Left ventricle myocardium (tissue), 1 donor: Measurements from ENCODE around the genes SYTL4, BTK, TCEAL9, BEX3 and TCEAL4.

DNA sequence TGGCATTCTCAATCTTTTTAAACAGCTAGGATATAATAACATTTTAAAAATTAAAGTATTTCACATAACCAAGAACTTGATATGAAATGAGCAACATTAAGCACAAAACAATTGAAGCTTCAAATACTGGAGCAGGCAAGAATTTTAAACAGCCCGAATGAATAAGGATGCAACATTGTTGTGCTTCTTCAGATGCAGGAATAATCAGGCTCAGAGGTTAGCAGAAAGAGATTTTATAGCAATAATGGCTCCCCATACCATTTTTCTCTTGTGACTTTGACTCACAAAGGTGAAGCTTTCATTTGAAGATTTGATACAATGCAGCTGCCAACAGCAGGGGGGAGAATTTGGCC, 598.5 kb downstream of the RPA4 start:
- PRO-cap = no peak

GRCh38 chrX:97617018-97617488, 733.3 kb downstream of the RPA4 start:
- PRO-cap = no peak

DNA sequence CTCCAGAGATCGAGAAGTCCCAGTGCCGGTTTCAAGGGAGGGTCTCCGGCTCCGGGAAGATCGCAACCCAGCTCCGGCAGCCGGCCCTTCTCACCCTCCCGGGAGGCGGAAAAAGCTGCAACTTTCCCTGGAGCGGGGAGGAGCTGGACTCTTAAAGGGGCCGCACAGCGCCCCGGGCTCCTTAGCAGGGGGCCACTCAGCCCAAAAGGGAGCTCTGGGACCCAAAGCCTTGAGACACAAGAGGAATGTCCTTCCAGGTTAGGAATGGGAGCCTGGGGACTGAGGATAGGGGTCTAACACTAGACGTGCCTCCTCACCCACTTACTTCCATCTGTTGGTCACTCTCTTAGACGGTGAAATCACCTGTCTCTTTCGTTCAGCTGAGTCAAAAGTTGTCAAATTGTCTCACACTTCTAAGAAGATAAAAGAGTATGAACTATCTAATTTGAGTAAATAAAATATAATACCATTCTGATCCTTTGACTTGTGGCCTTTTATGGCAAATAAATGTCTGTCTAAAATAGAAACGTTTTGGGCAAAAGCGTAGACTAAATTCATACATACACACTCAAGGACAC, at the start of gene SYTL4:
SYTL4 (minus strand) TSS at position 98 of the 578 bp plus-strand sequence.
- PRO-cap = unidirectional peak, minus-strand start at position 97 of the sequence

- PRO-cap = no peak
Observed at GRCh38 chrX:101385894-101386529, at the start of gene BTK. TSS of gene BTK (minus strand) at chrX:101386191.

- PRO-cap = no peak
Observed at GRCh38 chrX:101628022-101628665, 5.2 kb downstream of the ARMCX3 start.

GRCh38 chrX:102155162-102155709, 541 bp downstream of the BEX5 start:
- PRO-cap = no peak

- PRO-cap = no peak
Observed at GRCh38 chrX:103220330-103220863, 5.5 kb downstream of the BEX4 start.

- PRO-cap = bidirectional peak, plus-strand start at chrX:103356518, minus-strand start at chrX:103356457
Observed at GRCh38 chrX:103355962-103356878, at the start of gene TCEAL9. TSS of gene TCEAL9 (plus strand) at chrX:103356506.

DNA sequence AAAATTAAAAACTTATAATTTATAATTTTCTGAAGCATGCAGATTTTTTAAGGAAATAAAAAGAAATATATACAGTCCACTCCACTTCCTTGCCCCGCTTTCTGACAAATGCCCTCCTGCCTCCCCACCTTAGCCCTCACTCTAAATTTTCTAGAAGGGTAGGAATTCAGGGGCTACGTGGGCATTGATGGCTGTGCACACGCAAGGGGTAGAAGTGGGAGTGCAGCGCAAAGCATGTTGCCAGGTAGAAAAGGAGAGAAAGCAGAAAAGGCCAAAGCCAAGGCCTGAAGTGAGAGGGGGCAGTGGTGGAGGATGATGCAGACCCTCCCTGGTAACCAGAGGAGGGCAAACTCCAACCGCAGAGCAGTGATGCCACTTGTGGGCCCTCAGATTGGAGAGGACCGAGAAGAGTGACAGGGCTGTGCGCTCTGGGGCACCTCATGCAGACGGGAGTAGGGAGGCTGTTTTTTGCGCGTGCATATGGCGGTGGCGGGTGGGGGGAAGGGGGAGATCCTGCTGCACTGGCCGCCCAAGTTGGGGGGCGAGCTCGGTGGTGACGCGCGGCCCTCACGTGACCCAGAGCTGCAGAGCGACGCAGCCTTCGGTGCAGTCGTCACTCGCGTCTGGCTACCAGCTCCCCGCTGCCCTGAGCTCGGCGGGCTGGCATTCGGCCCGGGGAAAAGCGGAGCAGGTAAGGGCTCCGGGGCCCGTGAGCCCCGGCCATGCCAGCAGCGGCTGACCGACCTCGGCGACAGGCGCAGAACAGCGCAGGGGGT, at the start of gene BEX3:
BEX3 (plus strand) TSS at position 616 of the 776 bp plus-strand sequence.
- PRO-cap = unidirectional peak, plus-strand start at position 441 of the sequence; bidirectional peak, plus-strand start at position 616 of the sequence, minus-strand start at position 523 of the sequence

DNA sequence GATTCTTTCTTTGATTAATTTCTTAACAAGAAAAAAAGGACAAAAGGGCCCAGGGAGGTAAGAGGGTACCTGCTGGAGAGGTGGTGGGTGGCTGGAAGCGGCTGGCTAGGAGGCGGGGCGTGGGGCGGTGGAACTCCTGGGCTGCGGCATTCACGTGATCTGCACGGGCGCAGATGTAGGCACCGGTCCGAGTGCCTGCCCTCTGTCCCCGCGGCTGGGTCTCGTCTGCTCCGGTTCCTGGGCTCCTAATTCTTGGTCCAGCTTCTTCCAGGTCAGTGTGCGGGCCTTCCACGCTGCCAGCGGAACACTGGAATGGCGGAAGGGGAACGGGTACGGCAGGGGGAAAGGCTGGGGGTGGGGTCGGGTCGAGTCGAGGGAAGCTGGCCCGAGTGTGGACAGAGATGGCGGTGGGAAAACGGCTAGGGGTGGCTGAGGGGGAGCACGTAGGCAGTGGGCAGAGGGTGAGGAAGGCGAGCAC, at the start of gene TCEAL4:
TCEAL4 (plus strand) TSS at position 162 of the 478 bp plus-strand sequence.
- PRO-cap = bidirectional peak, plus-strand start at position 164 of the sequence, minus-strand start at position 107 of the sequence

DNA sequence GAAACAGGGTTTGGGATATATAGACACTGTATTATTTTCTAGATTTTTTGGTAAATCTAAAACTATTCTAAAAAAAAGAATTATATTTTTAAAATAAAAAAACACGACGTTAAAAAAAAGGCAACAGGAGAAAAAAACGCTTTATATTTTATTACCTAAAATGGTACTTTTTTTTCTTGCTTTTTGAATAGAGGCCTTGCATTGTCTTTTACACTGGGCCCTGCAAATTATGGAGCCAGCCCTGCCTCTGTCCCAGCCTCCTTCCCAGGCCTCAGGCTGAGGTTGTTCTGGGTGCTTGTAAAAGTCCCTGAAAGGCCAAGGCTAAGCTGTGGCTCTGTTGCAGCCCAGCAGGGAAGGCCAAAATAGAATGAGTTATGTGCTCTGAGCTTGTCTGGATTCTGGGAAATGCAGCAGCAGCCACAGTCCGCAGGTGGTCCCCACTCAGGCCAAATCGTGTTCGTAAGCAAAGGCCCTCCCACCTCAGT, 4.8 kb upstream of the TCEAL1 start:
- PRO-cap = no peak

DNA sequence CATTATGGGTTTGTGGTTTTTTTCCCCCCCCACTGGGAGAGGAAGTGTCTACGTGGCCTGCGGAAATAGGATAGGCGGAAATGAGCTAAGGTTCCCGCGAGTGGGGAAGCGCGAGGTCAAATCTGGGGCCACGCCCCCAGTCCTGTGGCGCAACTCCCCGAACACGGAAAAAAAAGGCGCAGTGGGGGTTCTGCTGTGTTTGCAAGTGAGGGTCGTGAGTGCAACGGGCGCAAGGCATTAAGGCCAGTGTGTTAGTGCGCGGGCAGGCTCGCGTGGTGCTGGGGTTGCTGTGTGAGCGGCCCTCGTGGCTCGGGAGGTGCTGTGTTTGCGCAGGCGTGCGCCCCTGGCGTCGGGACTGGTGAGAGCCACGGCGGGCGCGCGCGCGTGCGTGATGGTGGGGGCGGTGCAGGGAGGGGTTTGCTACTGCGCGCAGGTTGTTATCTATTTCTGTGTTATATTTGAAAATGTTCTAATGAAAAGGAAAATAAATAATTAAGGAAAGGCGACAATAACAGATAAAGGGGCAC, 693 bp upstream of the MORF4L2 start:
- PRO-cap = bidirectional peak, plus-strand start at position 119 of the sequence, minus-strand start at position 81 of the sequence; bidirectional peak, plus-strand start at position 389 of the sequence, minus-strand start at position 357 of the sequence

DNA sequence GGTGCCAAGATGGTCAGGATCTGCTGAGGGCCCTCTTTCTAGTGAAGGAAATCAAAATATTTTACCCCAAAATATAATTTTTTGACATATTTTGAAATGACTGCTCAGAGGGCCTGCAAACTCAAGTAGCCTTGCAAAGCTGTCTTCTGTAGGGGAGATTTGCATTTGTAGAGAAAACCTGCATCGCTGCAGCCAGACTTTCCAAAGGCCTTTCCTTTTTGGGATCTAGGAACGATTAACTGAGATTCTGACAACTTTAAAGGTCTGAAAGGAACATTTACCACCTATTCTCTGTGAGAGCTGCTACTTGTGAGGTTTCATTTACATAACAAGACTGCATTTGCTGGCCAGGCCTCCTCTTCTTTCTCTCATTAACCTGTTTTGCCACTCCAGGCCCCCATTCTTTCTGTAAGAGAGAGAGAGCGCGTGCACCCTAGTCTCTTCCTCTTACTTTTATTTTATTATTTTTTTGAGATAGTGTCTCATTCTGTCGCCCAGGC, 31.5 kb downstream of the TMEM31 start:
- PRO-cap = no peak

DNA sequence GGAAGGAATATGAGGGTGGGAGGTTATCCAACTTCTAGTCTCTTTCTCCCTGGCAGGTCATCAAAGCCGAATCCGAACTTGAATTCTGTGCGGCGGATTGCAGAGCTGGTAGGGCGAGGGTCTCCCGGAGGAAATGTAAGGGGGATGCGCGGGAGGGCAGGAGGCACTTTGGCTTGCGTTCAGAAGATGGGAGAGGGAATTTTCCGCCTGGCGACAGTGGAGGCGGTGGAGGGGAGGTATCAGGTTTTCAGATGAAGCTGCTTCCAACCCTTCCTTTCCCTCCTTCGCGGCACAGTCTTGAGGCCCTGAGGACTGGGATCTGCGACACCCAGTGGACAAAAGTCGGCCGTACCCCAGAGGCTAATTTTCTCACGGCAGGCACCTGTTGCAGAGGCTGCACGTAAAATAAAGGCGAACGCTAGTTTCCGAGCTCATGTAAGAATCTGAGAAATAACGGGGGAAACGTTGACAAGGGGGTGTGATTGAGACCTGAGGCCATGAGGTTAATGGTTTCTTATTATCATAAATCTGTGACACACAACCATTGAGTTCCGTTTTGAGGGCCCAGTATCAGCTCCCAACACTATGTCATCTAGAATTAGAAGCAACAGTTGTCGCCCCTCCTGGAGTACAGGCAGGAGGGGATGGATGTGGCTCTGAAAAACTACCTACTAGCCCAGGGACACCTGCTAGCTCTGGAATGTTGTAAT, 971 bp downstream of the ZCCHC18 start:
- PRO-cap = no peak

- PRO-cap = no peak
Observed at GRCh38 chrX:104136208-104136723, 20.5 kb downstream of the SLC25A53 start.

DNA sequence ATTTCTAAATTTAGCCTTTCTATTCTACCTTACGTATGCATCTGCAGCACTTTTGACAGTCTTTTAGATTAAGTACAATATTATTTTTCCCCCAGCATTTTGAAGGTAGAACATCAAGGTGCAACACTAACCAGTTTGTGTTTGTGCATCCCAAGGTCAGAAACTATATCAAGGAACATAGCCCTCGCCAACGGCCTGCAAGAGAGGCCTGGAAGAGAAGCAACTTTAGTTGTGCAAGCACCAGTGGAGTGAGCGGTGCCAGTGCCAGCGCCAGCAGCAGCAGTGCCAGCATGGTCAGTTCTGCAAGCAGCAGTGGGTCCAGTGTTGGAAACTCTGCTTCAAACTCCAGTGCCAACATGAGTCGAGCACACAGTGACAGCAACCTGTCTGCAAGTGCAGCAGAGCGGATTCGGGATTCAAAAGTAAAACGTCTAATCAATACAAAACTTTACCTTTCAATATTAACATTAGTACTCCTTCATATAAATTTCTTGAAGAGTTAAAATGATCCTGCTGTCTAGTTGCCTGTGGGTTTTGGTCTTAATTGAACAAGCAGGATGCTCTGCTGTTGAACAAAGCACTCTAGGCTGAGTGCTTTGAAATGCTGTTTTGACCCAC, 21.7 kb downstream of the FAM199X start:
- PRO-cap = no peak

DNA sequence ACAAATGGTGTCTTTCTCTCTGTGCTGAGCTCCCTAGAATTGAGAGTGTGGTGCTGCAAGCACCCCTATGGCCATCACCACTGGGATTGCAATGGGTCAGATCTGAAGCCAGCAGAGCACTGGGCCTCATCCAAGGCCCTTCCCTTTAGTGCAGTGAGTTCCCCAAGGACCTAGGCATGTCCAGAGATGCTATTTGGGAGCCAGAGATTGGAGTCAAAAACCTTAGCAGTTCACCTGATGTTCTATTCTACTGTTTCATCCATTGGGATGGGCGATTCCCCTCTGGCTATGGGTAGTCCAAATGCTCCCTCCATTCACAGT, 229.3 kb upstream of the TEX13A start:
- PRO-cap = no peak

GRCh38 chrX:105614432-105614782, 207.9 kb upstream of the NRK start:
- PRO-cap = no peak

DNA sequence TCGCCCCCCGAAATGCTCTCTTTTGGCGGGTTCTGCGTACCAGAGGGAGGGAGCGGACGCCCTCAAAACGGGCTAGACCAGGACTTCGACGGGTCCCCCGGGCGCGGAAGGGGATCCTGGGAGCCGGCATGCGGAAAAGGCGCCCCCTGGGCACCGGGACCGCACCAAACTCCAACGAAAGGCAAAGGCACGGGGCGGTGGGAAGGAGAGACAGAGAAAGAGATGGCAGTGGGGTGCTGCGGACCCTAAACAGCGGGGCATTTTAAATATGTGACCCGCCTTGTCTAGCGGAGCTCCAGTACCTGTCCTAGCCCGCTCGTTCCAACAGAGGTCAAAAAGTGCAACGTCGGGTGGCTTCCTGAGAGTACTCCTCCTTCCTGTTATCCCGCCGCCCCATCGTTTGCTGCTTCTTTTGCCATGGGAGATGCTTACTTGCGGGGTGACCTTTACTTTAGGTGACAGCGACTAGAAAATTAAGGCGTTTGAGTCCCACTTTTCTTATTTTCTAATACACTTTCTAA, 642 bp downstream of the NRK start:
- PRO-cap = no peak

DNA sequence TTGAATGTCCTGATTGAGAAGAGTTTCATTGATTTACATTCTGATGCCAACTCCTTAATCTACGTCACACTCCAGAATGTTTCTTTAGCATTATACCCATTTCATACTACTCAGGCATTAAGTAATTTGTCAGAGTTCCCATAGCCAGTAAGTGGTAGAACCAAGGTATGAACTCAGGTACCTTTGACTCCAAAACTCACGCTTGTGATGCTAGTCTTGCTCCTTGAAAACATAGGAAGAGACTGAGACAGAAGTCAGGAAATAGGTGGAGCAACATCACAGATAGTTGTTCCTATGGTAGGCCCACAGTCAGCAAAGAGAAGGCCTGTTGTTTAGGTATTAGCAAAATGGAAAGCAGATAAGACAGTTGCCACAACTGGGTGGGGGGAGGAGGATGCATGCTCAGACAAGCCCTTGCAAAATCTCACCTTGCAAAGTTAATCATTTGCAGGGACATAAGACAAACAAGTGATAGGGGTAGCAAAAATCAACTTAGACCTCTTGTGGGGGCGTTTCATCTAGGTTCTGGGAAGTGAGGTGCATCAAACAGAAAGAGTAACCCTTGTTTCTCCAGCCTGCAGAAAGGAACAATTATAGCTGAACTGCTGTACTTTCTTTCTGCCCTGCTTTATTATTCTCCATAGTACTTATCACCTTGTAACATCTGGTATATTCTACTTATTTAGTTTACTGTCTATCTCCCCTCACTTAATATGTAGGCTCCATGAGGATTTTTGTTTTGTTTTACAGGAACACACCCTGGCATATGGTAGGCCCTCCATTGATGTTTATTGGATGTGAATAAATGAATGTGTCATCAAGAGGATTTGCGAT, 30.7 kb downstream of the SERPINA7 start:
- PRO-cap = no peak